ENCODE data around the gene TXNDC16.

GRCh38 chr14:51864710-51865387 lies 4.4 kb downstream of the GNG2 start:
- RRBS = no CpG with 5 or more reads among the region's 4 CpGs

DNA sequence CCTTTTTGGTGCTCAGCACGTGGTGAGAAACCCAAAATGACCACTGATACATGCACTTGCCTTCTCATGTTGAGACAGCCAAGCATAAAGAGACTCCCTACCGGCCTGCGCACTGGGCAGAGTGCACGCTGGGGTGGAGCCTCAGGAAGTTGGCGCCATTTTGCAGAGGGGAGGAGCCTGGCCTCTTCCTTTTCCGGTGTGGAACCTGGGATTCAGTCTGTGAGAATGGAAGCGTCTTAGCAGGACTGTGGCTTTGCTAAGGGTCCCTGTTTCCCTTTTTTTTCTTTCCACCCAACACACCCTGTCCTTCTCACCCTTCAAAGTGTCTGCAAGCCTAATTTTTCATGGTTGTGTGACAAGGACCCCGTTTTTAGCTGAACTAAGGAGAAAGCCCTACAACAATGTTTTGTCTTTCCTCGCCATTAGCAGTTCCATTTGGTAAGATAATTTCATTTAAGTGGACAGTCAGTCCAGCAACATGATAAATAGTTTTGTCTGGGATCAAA lies 62.8 kb upstream of the RTRAF start:
- RRBS = 98% methylated on average over 4 of the region's 9 CpGs

DNA sequence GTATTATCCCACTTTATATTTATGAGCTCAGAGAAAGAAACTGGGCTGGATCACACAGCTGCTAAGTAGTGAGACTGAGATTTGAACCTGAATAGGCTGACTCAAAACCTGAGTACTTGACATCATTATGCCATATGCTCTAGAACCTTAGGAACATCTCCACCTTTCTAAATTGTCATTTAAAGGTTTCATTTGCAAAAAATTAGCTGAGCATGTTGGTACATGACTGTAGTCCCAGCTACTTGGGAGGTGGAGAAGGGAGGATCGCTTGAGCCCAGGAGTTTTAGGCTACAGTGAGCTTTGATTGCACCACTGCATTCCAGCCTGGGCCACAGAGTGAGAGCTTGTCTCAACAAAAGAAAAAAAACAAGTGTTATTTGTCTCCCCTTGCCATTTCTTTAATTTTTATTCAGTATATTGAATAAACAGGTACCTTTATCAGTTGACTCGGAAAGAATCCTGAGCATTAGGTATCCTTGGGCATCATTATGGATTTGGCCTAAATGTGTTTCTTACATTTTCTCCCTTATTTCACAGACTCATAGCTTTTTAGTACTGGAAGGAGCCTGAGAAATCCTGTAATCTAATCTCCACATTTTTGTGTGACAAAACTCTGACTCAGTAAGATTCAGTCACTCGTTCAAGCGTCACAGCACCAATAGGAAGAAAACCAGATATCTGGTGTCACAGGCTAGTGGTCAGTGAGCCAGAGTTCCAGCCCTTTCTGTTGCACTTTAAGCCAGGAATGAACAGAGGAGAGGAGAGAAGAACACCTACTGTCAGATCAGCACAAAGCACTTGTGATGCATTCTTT lies 11.7 kb upstream of the NID2 start:
- RRBS = no CpG with 5 or more reads among the region's 4 CpGs

- RRBS = no CpG with 5 or more reads among the region's 10 CpGs
Measured at GRCh38 chr14:52122832-52123205, 54.0 kb upstream of the NID2 start.

DNA sequence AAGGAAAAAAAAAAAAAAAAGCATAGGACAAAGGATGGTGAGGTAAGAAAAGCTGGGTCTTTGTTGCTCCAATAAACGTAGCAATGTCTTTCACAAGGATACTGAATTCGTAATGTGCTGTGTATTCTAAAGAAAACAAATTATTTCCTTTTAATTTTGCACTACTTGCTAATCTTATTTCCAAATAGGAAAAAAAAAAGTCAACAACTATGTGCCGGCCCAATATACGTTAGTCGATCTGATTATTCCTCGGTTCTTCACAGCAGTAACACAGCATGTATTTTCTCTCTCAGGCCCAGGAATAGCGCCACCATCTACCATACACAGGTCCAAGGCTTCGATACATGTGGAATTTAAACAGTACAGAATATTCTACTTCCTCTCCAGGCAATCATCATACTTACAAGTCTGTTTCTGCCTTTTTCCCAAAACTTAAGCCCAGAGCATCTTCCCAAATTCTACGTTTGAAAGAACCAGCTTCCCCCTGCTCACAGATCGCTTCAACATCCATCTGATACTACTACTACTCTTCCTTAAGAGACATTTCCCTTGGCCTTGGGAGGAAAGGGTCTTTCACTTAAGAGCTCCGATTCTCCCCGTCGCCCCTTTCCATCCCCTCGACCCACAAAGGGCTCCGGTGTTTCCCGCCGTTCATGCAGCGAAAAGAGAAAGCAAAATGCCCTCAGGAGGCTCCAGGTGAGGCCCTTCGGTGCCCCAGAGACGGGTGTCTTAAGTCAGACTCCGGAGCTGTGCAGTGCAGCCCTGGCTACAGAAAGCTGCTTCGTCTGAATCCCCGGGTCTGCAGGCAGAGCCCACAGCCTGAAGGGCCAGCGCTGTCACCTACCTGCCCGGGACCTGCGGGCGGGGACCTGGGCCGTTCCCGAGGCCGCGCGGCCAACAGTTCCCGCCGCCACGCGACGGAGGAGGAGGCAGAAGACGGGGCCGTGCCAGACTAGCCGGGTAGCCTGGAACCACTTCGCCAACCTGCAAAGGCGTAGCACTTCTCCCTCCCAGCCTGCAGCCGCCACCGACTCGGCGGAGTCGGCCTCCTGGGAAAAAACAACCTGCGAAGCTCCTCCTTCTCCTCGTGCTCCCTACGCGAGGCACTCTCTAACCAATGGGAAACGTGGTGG lies at the start of gene TXNDC16:
TSS of gene TXNDC16 (minus strand) at position 1,034 of the 1,133 bp plus-strand sequence.
- RRBS = 1% methylated on average over 17 of the region's 52 CpGs

DNA sequence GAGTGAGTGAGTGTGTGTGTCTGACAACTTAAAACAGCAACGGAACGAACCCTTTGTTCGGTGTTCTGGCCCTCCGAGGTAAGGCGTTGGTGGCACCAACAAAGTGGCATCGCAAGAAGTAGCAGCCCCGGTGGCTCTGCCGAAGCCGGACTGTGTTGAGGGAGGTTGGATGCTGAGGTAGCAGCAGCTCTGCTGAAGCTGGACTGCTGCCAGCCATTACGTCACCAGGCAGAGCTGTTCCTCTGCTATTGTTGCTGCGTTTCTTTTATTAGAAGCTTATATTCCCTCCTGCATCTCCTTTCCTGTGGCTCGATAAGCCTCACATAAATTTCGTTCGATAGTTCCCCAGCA lies 1.1 kb downstream of the GPR137C start:
- RRBS = no CpG with 5 or more reads among the region's 14 CpGs

DNA sequence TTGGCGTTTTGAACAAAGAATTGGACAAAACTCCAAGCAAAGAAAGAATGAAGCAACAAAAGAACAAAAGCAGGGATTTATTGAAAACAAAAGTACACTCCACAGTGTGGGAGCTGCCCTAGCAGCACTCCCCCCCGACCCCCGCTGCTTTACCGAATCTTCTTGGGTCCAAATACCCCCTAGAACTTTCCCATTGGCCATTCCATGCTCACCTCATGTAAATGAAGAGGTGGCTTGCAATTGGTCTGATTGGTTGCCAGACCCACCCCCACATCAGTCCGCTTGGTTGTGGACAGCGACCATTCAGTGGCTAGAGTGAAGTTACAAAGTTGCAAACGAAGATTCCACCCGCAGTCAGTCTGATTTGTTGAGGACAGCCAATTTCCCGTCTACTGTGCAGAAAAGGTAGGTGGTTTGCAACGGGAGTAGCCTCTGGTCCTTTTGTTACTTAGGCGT lies 3.8 kb downstream of the STYX start:
- RRBS = no CpG with 5 or more reads among the region's 11 CpGs

DNA sequence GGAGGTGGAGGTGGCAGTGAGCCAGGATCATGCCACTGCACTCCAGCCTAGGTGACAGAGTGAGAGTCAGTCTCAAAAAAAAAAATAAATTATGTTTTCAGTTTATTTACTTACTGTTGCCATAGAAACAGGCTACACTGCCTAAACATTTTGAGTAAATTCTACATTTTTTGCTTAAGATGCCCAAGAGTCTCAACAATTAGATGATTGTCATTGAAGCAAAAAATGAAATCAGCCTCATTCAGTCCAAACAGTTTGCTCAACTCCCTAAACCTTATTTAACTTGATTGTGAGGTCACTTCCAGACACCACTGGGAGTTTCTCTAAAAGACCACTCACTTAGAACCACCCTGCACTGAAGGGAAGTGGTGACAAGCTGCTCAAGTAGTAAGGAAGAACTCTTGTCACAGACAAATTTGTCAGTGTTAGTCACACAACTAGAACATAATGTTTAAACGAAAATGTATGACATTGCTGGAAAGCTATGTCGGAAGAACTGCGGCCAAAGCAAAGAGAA lies 9.8 kb upstream of the GNPNAT1 start:
- RRBS = no CpG with 5 or more reads among the region's 3 CpGs

GRCh38 chr14:53010893-53011662 lies 60.2 kb upstream of the FERMT2 start:
- RRBS = no CpG with 5 or more reads among the region's 9 CpGs

DNA sequence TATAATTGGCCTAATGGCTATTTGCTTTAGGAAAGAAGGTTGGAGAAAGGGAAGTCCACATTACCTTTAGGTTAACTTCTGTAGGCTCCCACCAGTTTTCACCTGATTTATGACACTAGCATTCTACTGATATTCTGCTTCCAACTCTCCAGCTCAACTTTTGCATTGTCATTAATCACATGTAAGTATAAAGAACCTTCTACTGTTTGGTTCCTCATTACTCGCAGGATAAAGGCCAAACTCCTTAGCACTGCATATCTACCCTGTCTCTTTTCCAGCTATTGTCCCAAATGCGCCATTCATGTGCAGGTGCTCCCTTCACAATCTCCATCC lies 3.4 kb downstream of the DDHD1 start:
- RRBS = no CpG with 5 or more reads among the region's 2 CpGs

GRCh38 chr14:53943097-53943818 lies 13.4 kb downstream of the BMP4 start:
- RRBS = no CpG with 5 or more reads among the region's 7 CpGs

- RRBS = 88% methylated on average over 5 of the region's 41 CpGs
Measured at GRCh38 chr14:53951677-53952896, 4.5 kb downstream of the BMP4 start.

DNA sequence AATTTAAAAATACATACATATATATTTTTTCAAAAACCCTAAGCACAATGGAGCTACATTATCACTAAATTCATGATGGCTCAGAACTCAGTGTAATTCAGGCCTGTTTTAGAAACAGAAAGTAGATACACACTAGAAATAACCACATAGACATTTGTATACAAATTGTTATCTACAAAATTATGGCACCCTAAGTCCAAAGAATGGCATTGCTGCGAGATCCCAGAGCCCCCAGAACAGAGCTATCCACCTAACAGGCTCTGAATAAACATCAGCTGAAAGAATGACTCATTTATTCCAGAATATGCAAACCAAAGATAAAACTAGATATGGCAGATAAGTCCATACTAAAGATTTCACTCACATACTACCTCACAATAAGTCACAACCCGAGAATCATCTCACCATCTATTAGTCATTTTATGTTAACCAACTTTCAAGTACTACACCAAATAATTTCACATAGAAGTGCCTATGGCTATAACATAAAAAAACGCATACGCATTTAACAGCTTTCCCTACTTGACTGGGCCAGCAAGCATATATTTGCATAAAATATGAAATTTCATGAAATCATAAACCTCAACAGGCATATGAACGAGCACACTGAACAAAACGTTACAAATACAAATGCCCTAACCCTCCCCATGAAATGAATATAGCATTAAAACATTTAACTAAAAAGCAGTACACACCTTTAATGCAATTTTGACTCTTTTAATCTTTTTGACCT lies 5.6 kb downstream of the CNIH1 start:
- RRBS = no CpG with 5 or more reads among the region's 6 CpGs

GRCh38 chr14:54571567-54572765 lies 5.0 kb downstream of the SAMD4A start:
- RRBS = no CpG with 5 or more reads among the region's 5 CpGs

- RRBS = no CpG with 5 or more reads among the region's 10 CpGs
Measured at GRCh38 chr14:54637159-54637633, 70.3 kb downstream of the SAMD4A start.

GRCh38 chr14:54685922-54687089 lies 119.4 kb downstream of the SAMD4A start:
- RRBS = no CpG with 5 or more reads among the region's 10 CpGs

- RRBS = no CpG with 5 or more reads among the region's 4 CpGs
Measured at GRCh38 chr14:54707507-54708396, 140.8 kb downstream of the SAMD4A start.

- RRBS = no CpG with 5 or more reads among the region's 2 CpGs
Measured at GRCh38 chr14:54844487-54844893, 58.1 kb downstream of the GCH1 start.

DNA sequence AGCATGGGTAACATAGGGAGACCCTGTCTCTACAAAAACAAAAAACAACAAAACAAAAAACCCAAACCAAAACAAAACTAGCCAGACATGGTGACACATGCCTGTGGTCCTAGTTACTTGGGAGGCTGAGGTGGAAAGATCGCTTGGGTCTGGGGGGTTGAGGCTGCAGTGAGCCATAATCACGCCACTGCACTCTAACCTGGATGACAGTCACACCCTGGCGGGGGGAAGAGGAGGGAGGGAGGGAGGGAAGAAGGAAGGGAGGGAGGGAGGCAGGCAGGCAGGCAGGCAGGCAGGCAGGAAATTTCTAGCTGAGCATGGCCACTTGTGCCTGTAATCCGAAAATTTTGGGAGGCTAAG lies 56.5 kb upstream of the GCH1 start:
- RRBS = no CpG with 5 or more reads among the region's 4 CpGs

GRCh38 chr14:55028077-55028542 lies 1.1 kb downstream of the SOCS4 start:
- RRBS = no CpG with 5 or more reads among the region's 9 CpGs